ENCODE data around the genes AKR1C8, GDI2 and RBM17.

- PRO-cap = no peak
These were observed at the start of gene AKR1C8 for GRCh38 chr10:5184742-5185519. Gene AKR1C8, minus strand, starts transcription at chr10:5185150.

DNA sequence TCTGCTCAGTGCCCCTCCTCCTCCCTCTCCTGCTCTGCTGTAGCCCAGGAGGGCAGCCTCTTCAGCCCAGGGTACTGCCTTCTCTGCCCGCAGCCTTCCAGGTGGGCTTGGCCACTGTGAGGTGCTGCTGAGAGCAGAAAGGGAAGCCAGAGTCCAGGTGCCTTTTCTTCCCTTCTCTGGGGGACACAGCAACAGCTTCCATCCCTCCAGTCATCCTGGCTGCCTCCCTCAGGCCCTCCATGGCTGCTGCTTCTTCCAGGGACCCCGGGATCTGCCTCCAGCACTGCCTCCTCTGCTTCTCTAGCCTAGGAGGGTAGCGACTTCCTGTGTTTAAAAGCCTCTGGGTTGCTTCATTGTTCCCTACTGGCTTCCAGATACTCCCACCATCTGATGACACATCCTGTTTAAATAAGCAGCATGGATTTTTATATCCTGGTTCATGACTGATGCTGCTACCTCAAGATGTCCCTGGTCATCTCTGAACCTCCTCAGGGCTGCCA lies 55.7 kb downstream of the AKR1C4 start:
- PRO-cap = no peak

DNA sequence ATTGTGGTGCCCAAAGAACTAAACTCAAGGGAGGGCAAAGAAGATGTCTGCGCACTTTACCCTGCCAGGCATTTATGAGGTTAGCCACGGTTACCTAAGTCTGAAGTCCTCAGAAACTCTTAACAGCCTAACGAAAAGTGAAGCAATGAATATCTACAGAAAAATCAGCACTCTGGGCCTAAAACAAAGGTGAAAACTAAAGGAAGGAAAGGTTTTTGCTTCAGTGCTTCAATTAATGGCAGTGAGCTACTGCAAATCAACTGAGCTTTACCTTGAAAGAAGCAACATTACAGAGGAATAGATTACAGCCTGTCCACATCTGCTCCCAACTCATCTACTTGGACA lies 347 bp downstream of the TUBAL3 start:
- PRO-cap = no peak

- PRO-cap = no peak
These were observed 11.9 kb downstream of the CALML5 start for GRCh38 chr10:5487432-5487959.

GRCh38 chr10:5496276-5497139 lies 2.9 kb downstream of the CALML5 start:
- PRO-cap = no peak

DNA sequence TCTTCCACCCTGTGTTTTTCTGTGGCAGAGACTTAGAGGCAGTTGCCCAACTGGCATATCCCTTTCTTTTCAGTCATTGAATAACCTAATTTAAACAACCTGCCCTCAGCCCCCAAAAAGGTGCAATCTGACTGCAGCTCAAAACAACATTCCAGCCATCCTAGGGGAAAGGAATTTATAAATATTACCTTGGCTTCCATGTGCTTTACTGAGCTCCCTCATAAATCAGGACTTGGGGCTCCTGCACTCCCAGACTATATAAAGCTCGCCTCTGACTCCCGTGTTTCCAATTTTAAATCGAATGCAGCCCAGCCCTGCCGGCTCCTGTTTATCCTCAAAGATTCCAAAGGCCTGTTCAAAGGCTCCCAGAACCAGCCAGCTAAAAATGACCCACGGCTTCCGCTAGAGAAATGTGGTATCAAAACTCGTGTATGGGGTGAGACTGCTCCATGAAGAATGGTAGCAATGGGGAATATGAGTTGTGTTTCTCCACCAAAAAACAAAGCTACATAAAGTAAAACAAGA lies 4.9 kb downstream of the CALML3 start:
- PRO-cap = no peak

- PRO-cap = no peak
These were observed 21.1 kb downstream of the CALML3 start for GRCh38 chr10:5545771-5546328.

DNA sequence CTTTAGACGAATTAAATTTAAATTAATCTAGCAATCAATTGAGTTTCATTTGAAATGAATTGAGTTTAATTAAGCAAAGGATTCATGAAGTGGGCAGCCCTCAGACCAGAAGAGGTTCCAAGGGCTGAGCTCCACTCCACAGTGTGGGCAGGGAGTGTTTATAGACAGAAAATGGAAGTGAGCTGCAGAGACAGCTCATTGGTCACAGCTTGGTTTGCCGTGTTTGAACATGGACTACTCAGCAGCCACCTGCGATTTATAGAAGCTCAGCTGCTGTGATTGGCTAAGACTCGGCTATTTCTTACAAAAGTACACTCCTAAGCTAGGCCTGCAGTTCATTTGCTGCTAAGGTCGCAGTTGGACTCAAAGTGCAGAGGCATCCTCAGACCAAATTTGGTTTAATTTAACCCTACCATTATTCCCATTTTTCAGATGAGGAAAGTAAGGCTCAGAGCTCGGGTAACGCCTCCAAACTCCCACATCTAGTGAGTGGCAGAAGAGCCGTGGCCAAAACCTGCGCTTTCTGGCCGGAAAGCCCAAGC lies 24.9 kb downstream of the CALML3 start:
- PRO-cap = no peak

GRCh38 chr10:5564535-5565282 lies 39.9 kb downstream of the CALML3 start:
- PRO-cap = unidirectional peak, minus-strand start at chr10:5564685

DNA sequence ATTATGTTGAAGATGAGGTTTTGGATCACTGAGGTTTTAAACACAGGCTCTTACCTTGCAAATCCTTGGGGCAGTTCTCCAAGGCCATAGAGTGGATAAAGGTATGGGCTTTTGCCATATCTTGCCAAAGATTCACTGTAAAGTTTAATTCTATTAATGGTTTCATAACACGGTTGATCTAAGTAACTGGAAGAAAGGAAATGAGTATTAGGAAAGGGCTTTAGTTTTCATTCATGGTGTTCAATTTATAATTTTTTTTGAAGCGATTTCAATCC lies 28.2 kb downstream of the GDI2 start:
- PRO-cap = no peak

- PRO-cap = bidirectional peak, plus-strand start at chr10:5813660, minus-strand start at chr10:5813434
These were observed at the start of gene GDI2 for GRCh38 chr10:5812613-5813520. Gene GDI2, minus strand, starts transcription at chr10:5813434.

- PRO-cap = bidirectional peak, plus-strand start at chr10:5813660, minus-strand start at chr10:5813434; unidirectional peak, plus-strand start at chr10:5813918
These were observed 321 bp upstream of the GDI2 start for GRCh38 chr10:5813521-5813988.

- PRO-cap = no peak
These were observed 1.1 kb upstream of the GDI2 start for GRCh38 chr10:5813989-5815116.

- PRO-cap = no peak
These were observed 27.3 kb downstream of the ANKRD16 start for GRCh38 chr10:5862287-5862854.

- PRO-cap = no peak
These were observed 41.9 kb downstream of the IL15RA start for GRCh38 chr10:5935481-5935849.

GRCh38 chr10:6065883-6066377 lies 3.8 kb upstream of the IL2RA start:
- PRO-cap = no peak

DNA sequence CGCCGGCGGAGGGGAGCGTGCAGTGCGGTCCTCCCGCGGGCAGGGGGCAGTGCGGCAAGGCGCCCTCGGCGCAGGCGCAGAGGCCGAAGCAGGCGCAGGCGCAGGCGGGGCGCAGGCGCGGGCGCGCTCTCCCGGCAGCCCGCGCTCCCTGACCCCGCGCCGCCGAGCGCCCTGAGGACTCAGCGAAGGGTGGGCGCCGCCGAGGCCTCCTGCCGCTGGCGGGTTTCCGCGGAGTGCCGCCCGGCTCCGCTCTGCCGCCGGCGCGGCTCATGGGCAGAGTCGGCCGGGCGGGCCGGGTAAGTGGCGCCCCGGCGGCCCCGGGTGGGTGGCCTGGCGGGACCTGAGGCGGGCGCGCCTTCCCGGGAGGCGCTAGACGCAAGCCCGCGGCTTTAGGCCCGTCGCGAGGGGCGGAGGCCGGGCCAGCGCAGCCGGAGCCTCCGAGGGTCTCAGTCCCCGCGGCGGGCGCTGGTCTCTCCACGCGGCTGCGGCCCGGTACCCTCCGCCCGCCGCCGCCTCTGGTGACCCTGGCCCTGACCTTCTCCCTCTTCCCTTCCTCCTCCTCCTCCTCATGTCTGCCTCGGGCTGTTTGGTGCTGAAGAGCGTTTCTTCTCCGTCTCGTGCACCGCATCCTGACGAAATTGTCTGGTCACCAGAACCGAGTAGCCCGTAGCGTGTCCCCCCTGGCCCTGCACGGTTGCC lies at the start of gene RBM17:
Gene RBM17 (plus strand): TSS at position 137 of the 699 bp plus-strand sequence.
- PRO-cap = unidirectional peak, plus-strand start at position 137 of the sequence

GRCh38 chr10:6096893-6097508 lies 8.2 kb downstream of the RBM17 start:
- PRO-cap = no peak

DNA sequence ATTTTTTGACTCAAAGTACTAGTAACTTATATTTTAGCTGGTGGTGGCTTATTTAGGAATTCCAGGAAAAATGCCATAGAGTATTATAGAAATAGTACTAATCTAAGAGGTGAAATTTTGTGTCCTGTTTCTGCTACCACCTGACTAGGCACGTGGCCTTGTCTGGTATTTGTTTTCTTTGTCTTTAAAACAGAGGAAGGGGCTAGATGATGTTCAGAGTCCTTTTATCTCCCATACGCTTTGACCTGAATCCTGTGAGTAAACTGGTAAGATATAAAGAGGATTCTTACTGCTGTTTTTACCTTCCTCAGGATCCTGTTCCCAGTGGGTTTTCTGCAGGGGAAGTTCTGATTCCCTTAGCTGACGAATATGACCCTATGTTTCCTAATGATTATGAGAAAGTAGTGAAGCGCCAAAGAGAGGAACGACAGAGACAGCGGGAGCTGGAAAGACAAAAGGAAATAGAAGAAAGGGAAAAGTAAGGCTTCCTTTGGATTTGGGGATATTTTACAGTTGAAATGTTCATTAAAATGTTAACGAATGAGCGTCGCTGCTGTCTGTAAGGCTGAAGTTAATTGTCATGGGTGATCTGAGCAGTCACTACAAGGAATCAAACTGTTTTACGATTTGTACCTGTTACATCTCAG lies 15.9 kb downstream of the RBM17 start:
- PRO-cap = no peak

GRCh38 chr10:6109938-6110327 lies 21.1 kb downstream of the RBM17 start:
- PRO-cap = no peak